ENCODE measurements around a stretch of chr12.

DNA sequence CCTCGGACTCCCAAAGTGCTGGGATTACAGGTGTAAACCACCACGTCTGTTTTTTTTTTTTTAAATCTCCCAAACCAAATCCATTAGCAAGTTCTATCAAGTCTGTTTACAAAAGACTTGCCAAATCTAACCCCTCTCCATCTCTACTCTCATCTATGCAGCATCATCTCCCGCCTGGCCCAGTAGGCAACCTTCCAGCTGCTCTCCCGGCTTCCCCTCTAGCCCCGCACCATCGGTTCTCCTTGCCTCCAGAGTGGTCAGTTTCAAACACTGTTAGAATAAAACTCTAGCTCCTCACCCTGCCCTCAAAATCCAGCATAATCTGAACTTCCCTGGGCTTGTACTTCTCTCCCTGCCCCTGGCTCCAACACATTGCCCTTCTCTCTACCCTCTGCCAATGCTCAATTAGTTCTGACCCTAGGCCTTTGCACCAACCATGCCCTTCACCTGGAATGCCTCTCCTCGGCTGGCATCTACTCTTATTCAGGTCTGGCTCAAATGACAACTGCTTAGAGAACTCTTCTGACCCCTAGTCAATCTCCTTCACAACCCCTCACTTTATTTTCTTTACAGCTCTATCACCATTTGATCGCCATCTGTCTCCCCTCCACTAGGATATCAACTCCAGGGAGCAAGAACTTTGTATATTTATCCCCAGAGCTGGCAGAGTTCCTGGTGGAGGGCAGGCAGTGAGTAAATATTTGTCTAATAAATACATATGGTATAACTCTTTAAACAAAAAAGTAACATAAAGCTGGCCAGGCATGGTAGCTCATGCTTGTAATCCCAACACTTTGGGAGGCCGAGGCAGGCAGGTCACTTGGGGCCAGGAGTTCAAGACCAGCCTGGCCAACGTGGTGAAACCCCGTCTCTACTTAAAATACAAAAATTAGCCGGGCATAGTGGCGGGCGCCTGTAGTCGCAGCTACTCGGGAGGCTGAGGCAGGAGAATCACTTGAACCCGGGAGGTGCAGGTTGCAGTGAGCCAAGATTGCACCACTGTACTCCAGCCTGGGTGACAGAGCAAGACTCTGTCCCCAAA lies 4.8 kb downstream of the WSB2 start:
- PRO-cap, 2 experiments: no peak in any of the 2 experiments

DNA sequence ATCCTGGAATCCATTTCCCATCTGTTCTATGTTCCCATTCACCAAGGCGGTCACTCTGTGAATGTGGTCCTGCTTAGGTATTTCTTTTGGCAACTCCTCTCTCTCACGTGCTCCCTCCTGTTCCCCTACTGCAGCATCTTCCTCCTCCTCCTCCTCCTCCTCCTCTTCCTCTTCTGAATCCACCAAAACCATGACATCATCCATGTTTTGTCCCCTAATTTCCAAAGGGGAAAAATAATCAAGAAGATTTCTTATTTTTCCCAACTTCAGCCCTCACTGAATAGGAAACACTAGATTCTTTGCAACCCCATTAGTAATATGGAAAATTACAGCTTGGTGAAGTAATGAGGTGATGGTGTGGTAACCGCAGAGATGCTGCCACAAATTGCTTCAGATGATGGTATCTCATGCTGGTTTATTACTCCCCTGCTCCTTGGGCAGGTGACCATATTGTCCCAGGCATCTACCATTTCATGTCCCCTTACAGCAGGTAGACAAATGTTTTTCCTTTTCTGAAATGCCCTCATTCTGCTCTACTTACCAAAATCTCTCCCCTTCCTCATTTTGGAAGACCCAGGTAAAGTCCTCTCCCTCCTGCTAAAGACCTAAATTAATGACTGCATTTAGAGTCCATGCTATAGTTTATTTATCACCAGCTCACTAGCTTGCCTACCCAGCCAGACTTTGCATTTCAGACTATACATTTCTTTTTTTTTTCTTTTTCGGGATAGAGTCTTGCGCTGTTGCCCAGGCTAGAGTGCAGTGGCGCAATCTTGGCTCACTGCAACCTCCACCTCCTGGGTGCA lies 7.6 kb upstream of the WSB2 start:
- PRO-cap, 2 experiments: no peak in any of the 2 experiments

DNA sequence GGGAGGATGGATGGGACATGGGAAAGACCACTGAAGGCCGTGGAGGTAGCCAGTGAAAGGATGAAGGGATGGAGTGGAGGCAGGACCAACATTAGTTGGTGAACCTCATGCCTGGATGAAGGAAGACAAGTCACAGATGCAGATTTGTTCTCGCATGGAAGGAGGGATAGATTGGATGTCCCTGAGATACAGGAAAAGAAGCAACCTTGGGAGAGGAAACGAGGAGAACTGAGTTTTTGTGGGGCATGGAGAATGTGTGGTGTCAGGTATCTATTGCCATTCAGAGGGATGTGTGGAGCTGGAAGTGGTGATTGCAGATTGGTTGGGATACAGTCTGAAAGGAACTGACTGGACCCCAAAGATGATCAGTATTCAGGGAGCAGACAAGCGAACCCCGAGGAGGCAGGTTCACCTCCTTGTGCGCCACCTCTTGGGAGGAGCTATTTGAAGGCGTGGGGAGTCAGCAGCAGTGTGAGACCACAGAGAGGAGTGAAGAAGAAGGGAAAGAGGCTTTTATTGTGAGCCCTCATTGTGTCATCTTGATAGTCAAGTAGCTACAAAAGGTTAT lies 23.3 kb downstream of the SUDS3 start:
- PRO-cap, 2 experiments: no peak in any of the 2 experiments

- PRO-cap, 2 experiments: no peak in any of the 2 experiments
Measured at GRCh38 chr12:119444472-119444827, 109.9 kb downstream of the CCDC60 start.

DNA sequence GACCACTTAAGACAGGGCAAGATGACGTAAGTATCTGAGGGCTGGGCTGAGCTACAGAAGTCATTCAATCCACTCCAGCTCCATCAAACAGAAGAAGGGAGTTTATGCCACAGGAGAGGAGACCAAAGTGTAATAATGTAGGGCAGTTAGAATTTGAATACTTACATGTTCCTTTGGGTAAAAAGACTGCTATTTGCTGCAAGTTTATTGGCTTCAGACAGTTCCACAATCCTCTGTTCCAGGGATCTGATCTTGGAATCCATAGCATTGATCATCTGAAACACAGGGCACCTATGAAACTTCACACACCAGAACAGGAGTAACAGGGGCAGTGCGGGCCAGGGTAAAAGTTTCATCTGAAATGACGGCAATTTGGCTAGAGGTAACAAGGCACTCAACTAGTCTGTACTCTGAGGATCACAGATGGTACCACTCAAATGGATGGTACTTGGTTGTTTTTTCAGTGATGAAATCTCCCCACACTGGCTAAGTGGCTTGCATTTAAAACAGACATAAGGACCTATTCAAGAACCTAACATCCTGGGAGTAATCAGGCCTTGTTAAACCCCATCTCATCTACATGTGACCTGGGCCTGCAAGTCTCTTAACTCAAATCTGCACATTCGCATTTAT lies 90.6 kb downstream of the PRKAB1 start:
- PRO-cap, 2 experiments: no peak in any of the 2 experiments

DNA sequence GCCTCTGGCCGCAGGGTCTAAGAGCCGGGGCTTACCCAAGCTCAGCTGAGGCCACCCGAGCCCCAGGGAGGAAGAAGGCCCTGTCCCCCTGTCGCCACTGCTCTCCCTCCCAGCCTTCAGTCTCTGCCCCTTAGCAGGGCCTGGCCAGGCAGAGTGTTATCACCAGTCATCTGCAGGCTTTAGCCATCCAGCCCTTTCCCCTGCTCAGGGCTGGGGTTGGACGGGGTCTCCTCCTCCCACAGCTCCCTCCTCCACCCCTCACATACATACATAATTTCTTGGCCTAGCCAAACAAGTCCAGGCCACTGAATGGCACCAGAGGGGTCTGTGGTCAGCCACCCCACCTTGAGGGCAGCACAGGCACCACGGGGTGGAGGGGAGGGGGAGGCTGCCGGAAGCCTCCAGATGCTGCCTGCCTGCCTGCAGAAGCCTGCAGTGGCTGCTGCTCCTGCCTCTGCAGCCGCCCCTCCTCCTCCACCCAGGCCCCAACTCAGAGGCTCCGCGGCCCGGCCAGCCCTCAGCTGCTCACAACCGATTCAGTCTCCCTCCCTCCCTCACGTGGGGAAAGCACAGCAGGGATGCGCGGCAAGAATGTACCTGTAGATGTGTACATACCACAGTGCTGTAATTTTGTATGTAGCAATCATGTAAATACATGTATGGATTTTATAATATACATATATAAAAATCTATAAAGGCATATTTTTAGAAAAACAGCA lies 22.7 kb downstream of the RAB35 start:
- PRO-cap, 2 experiments: no peak in any of the 2 experiments

- PRO-cap, 2 experiments: peak in 2 of 2 experiments; most common plus-strand start chr12:120117188 (in 2); most common minus-strand start chr12:120117118 (in 1)
Measured at GRCh38 chr12:120117042-120117804, 670 bp upstream of the RAB35 start.

DNA sequence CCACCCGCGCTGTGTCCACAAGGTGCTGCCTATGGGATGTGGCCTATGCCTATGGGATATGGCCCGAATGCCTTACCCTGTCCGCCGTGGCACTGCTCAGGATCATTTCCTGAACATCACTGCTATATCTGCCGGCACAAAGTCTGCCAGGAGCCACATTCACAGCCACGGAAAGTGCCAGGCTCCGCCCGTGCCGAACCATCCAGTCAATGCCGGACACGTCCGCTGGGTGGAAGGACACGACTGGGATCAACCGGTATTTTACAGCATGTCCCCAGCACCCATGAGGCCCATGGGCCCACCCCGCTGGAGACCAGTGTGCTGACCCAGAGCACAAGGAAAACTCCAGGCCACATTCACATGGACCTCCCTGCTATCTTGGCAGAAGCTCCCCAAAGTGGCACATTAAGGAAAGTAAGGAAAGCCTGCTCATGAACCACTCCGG lies 14.6 kb upstream of the RAB35 start:
- PRO-cap, 2 experiments: no peak in any of the 2 experiments

GRCh38 chr12:120193451-120193688 lies 1.1 kb downstream of the GCN1 start:
- PRO-cap, 2 experiments: no peak in any of the 2 experiments

DNA sequence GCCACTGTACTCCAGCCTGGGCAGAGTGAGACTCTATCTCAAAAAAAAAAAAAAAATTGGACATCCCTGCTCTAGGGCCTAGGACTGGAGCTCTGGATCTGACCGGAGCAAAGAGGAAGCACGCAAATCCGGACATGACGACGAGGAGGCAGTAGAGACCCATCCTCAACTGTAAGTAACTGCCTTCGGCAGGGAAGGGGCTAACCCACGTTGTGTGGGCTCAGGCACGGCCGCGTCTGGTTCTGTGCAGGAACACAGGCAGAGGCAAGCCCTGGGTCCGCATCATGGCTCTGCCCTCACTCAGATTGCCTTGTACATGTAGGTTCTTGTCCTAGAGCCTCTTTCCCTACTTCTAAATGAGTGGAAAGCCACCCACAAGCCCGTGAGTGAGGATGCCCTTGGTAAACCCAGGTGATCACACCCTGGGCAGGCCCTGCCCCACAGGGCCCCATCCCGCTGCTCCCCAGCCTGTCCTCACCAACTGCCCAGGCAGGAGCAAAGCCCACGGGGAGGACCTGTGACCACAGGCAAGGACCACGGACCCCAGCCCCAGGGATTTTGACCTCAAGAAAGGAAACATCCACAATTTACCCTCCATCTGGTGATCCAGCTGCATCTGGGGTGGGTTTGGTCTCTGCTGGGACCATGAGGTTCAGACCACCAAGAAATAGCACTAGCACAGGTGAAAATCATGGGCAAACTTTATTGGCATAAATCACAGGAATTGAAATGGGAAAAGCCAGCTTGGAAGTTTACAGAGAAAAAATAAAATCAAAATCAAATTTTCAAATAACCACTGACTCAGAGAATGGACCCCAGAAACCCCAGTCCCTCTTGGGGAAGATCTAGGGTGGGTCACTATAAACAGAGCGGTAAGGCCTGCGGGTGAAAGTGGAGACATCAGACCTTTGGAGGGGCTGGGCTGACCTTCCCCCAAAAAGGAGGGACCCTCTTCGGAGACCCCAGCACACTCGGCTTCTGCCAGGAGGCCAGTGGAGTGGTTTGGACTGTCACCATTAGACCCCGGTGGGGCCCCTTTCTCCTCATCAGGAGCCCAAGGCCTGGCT lies 9.2 kb upstream of the RPLP0 start:
- PRO-cap, 2 experiments: no peak in any of the 2 experiments

DNA sequence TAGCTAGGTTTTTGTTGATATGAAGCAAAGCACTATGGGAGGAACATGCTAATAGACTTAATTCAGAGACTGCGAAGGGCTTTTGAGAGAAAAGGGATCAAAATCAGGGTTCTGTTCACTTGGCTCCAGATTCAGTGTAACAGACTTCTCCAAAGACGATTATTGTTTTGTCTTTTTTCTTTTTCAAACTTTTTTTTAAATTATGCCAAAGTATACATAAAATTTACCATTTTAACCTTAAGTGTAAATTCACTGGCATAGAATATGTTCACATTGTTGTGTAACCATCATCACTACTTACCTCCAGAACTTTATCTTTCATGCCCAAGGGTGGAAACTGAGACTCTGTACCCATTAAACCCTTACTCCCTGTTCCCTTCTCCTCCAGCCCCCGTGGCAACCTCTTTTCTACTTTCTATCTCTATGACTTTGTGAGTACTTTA lies 8.7 kb upstream of the SIRT4 start:
- PRO-cap, 2 experiments: peak in 1 of 2 experiments; most common plus-strand start position 79 of the sequence (in 1)

- PRO-cap, 2 experiments: no peak in any of the 2 experiments
Measured at GRCh38 chr12:120351083-120351523, 17.9 kb downstream of the MSI1 start.

DNA sequence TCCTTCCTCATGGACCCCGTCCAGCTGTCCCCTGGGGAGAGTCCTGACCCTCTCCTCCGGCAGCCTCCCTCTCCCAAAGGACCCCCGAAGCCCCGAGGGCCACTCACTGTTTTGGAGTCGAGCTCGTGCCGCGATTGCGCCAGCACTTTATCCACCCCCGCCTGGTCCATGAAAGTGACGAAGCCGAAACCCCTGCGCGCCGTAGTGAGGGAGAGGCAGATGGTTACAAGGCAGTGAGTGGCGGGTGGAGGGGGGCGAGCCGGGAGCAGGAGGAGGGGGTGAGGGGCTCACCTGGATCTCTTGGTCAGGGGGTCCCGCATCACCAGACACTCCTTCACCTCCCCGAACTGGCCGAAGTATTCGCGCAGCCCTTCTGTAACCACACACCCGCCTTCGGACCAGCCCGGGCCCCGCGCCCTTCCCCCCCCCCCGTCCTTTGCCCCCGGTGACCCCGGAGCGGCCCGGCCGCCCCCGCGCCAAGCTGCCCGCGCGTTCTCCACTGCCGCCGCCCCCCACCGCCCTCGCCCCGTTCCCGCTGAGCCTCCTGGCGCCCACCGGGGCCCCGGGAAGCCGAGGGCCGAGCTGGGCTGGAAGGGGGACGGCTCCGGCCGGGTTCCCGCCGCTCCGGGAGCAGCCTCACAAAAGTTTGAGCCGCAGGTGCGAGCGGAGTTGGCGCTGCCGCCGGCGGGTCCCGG lies 916 bp downstream of the MSI1 start:
- PRO-cap, 2 experiments: no peak in any of the 2 experiments

DNA sequence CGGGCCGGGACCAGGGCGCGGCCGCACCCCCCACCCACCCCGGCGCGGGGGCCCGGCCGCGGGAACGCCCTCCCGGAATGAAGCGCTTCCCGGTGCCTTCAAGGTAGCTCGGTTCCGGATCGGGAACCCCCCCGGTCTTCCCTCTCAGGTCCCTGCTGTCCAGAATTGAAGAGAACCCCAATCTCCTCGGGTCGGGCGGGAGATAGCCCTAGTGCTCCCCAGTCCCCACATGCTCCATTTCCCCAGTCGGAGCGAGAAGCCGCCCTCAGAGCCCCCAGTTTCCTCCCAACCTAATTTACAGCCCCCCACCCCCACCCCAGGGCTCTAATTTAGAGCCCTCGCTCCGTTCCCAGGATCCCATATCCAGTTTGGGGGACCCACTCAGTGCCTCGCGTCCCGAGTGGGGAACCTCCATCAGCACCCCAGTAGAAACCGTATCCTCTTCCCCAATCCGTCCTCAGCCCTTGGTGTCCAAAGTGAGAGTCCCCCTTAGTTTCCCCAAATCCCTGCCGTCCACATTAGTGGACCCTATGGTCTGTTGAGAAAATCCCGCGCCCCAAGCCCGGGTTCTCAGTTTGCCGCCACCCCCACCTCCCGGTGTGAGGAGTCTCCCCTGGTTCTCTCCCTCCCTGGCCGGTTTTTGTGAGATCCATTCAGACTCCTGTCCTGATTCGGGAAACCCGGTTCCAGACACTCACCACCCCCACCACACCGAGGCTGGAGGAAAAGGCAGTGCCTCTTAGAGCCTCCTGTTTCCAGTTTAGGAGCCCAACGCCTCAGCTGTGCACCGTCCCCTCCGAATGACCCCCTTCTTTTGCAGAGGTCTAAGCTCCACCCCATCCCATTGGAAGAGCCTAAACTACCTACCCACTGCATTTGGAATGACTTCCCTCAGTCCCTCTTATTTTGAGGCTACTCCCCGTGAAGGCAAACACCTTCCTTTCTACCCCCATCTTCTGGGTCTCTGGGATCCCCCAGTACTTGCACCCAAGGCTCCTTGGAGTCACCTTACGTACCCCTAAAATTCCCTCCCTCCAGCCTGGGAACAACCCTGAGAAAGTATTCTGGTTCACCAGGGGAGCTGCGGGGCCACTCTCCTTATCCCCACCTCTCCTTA lies 817 bp upstream of the MSI1 start:
- PRO-cap, 2 experiments: no peak in any of the 2 experiments

DNA sequence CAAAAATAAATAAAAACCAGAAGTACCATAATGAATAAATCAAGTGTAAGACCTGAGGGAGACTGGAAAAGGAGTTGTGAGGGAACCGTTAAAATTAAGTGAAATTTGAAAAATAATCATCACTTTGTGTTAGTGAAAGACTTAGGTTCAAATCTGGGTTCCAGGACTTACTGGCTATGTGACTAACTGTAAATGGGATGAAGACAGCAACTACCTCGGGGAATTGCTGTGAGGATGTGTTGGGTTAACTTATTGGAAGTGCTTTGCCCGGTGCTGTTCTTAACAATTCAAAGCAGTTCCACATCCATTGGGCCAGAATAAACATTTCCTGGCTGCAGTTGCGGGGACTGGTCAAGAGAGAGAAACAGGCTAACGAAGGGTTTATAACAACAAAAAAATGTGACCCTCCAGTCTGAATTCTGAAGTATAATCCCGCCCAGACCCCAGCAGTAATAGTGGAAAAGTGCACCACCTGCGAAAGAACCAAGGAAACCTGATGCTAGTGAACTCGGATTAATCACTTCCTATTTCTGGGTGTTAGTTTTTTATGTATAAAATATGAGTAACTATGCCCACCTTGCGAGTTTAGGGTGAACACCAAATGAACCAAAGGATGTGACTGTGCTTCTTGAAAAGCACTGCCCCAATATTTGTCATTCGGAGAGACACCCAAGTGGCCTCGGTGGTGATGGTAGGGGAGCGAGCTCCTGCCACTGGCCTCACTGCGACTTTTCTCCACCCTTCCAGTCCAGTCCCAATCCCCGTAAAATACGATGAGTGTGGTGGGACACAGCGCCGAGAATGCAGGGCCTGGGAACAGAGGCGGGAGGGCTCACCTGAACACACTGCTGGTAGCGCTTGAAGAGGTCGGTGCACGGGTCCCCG lies 552 bp downstream of the TRIAP1 start:
- PRO-cap, 2 experiments: no peak in any of the 2 experiments

DNA sequence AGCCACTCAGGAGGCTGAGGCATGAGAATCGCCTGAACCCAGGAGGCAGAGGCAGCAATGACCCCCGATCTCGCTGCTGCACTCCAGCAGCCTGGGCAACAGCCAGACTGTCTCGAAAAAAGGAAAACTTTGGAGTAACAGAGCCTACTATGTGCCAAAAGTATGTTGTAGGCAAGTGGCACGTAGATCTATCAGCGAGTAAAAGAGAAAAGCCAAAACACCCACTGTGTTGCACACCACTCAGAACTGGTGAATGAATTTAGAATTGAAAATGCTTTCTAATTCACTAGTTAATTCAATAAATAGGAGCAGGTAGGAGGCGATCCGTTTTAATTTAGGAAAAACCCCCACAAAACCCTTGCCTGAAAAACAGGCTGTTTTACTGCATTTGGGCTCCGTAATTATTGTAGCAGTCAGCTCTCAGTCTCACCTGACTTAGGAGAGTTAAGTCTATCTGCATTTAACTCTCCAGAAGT lies 1.0 kb downstream of the POP5 start:
- PRO-cap, 2 experiments: no peak in any of the 2 experiments

DNA sequence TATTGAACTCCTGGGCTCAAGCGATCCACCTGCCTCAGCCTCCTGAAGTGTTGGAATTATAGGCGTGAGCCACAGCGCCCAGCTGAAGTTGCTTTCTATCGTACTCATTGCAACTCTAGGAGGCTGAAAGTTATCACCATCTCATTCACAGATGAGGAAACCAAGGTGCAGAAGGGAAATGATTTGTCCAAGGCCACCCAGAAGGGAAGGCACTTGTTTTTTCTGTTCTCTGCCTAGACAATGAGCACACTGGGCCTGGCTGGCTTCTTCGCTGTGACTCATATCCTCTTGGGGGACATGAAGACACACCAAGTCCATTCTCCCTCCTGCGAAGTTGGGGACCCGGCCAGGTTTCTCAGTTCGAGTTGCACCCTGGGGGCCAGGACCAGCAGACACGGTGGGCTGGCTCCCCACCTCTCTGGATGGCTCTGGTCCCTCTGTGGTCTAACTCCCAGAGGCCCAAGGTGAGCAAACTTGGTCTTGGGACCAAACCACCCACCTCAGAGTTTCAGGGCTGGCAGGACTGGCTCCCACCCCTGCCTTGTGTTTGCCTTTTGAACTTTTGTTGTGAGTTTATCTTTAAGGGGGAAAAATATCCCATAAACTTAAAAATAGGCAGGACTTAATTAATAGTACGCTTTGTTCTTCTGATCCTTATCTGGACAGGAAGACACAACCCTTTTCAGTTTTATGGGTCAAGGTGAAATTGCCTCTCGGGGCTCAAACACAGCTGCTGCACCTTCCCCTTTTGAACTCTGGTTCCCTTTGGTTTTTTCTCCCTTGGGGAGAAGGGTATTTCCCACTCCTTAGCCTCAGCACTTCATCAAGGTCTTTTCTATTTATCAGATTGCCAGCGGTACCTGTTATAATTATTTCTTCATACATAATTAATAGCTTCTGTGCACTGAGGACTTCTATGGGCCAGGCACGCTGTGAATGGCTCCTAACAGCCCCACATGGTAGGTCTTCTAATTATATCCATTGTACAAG lies 9.0 kb upstream of the MLEC start:
- PRO-cap, 2 experiments: peak in 2 of 2 experiments; most common plus-strand start position 358 of the sequence (in 2); most common minus-strand start position 90 of the sequence (in 1)

GRCh38 chr12:120689387-120690140 lies 2.6 kb downstream of the MLEC start:
- PRO-cap, 2 experiments: no peak in any of the 2 experiments

DNA sequence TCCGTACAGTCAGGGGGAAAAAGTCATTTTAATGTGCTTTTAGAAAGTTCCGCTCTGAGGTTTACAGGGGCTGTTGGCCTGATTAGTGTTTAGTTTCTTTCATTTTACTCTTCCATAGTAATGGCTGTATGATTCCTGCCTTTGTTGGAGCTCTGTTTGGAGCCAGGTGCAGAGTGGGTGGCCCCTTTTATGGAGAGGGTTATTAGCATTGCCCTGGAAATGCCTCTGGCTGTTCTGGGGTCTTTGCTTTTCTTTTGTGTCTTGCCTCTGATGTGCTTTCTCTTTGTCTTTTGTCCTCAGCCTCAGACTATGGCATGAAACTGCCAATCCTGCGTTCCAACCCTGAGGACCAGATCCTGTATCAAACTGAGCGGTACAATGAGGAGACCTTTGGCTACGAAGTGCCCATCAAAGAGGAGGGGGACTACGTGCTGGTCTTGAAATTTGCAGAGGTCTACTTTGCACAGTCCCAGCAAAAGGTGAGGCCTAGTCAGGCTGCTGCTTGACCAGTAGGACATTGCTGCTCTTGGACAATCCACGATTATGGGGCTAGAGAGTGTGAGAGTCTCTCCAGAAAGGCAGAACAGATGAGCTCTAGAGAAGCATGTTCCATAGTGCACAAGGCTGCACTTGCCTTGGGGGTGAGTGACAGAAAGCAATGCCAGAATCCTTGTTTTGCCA lies 7.0 kb downstream of the MLEC start:
- PRO-cap, 2 experiments: no peak in any of the 2 experiments

DNA sequence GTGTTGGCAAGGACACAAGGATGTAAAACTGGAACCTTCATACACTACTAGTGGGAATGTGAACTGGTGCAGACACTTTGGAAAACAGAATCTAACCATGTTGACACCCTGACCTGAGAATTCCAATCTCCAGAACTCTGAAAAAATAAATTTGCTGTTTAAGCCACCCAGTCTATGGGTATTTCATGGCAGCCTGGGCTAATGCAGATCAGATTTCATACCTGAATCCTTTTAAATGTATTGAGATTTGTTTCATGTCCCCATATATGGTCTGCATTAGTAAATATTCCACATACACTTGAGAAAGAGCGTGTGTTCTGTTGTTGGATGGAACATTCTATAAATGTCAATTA lies 67.9 kb downstream of the ACADS start:
- PRO-cap, 2 experiments: no peak in any of the 2 experiments